Left common carotid artery plus branches (tissue), 1 donor: ENCODE data around the genes SIDT2 and RNF214.

DNA sequence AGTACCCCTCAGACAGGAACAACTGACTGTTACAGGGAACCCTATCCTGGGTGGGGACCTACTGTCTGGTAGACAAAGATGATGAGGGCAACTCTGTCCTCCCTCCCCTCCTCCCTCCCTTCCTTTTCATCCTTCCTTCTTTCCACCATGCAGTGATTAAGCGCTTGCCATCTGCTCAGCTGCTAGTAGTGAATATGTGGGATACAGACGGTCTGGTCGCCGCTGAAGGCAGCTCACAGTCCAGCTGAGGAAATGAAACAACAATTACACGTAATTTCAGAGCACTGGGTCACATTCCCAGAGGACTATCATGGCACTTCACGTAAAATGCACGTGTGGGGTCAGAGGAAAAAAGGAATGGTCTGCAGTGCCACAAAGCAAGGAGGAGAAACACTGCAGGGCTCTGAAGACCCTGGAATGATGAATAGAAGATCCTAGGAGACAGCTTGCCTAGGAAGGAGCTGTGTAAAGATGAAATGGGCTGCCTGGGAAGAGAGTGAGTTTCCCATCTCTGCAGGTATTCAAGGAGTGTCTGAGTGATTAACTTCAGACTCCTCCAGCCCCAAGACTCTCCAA, 597.0 kb downstream of the BUD13 start:
- PRO-cap, result no peak

- PRO-cap, result no peak
Observed at GRCh38 chr11:116193182-116194401, 579.2 kb downstream of the BUD13 start.

DNA sequence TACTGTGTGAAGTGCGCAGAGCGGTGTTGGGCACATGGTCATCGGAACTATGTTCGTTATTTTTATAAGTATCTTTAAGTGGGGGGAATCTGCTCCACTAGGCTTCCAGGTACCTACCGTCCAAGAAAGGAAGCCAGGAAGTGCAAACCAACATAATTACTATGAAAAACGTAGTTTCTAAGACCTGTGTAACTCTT, 572 bp upstream of the BUD13 start:
- PRO-cap, result no peak

GRCh38 chr11:116778798-116779214, 6.0 kb upstream of the BUD13 start:
- PRO-cap, result no peak

GRCh38 chr11:116783510-116783843, 4.3 kb downstream of the ZPR1 start:
- PRO-cap, result no peak

GRCh38 chr11:116948380-116949298, 111.2 kb upstream of the APOA1 start:
- PRO-cap, result no peak

- PRO-cap, result no peak
Observed at GRCh38 chr11:116956816-116957101, 119.3 kb upstream of the APOA1 start.

GRCh38 chr11:116984128-116984656, 114.0 kb downstream of the SIK3 start:
- PRO-cap, result no peak

DNA sequence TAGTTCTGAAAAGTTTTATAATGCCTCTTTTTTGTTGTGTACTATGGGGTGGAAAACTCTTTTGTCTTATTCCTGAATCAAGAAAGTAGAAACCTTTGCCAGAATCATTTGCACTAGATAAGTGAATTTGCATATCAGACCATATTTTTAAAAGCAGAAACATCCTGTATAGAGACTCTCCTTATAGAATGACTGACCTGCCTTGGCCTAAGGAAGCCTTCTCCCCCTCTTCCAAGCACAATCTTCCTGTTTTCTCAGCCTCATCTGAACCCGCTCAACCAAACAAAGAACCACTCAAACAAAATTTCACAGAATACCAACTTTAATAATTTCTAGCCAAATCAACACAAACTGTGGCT, 60.3 kb downstream of the SIK3 start:
- PRO-cap, result no peak

DNA sequence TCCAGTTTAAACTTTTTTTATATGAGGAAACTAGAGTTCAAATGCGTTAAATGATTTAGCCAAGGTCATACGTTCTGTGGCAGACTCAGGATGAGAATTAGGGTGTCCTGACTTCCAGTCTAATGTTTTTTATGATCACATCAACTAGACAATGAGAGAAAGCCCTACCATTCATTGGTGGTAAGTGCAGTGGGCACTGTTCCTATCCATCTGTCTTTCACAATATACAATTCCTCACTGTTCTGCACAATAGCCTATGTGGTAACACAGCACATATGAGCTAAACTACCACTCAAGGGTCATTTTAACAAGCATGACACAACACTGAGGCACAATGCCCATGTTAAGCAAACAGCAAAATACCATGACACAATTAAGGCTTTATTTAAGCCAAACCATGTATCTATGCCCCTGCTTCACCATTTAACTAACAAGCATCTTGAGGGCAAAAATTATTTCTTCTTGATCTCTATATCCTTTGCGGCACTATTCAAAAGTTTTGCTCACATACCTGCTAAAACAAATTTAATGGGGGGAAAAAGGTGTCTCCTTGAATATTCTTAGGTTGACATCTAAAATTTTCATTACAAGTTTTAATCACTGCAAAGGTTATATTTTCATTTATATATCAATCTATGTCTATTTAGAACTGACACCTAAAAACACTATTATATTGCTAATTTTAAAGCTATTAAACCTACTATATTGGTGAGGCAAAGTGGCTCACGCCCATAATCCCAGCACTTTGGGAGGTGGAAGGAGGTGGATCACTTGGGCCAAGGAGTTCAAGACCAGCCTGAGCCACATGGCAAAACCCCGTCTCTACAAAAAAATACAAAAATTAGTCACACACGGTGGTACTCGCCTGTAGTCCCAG, 52.1 kb downstream of the SIK3 start:
- PRO-cap, result no peak

- PRO-cap, result no peak
Observed at GRCh38 chr11:117091986-117092842, 6.0 kb downstream of the SIK3 start.

DNA sequence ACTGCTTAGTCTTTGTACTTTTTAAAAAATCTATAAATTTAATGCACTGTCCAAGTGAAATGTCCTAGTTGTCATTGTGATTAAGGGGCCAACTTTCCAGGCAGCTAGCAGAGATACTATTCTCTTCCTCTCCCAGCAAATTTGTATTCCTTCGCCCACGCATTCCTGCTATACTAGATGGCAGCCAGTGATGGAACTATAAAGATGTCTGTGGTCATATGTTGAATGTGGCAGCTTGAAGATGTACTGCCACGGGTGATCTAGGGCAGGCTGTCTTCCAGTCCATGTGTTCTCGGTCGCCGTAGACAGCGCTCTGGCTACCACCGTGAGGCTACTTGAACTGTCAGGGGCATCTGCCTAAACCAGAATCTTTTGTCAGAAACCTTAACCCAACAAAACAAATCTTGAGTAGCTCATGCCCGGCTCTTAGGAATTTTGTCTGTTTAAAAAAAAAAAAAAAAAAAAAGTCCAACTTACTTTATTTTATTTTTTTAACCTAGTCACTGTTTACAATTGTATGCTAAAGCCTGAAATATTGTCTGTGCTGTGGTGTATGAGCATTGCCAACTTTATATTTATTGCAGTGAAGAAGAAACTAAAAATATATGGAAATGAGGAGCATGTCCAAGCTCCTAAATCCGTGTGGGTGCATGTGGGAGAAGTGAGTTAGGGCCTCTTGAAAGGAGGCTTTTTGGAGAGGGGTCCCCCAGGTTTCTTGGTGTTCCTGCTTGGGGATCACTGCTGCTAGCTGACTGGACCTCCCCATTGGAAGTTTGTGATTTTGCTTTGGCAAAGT, 8.2 kb upstream of the SIDT2 start:
- PRO-cap, result no peak

DNA sequence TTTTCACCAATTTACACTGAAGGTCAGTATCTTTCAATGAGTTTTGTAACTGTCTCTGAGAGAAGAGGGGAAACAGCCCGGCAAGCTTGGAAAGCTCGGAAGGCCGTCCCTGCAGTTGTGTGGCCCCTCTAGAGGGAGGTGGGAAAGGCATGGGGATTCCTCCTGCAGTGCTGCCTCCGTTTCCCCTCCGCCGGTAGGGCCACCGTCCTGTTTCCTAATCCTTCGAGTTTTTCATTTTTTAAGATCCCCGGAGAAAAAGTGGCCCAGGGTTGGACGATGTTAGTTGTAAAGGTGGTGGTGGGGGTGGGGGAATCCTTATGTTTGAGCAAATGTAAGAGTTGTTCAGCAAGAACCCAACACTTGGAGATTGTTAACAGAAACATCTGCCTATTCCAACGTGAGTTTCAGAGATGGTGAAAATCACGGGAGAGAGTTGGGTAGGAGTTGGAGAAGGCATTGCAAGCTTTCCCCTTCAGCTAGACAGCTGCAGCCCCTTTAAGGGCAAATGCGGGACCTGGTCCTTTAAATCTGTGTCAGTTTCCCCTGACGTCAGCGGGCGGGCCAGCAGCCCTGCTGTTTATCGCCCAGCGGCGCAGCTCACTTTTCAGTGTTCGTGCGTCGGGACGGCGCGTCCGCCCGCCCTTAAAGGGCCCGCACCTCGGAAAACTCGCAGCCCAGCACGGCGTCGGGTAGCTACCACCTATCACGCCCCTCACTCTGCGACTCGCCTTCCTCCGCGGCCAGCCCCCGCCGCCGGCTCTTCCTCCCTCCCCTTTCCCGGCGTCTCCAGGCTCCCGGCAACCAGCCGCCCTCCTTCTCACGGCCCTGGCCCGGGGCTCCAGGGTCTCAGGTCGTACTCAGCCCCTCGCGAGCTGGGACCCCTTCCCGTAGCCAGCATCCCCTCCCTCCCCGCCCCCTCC, at the start of gene SIDT2:
Gene SIDT2 (plus strand): TSS at position 607 of the 920 bp plus-strand sequence.
- PRO-cap, result unidirectional peak, plus-strand start at position 607 of the sequence; unidirectional peak, plus-strand start at position 715 of the sequence

DNA sequence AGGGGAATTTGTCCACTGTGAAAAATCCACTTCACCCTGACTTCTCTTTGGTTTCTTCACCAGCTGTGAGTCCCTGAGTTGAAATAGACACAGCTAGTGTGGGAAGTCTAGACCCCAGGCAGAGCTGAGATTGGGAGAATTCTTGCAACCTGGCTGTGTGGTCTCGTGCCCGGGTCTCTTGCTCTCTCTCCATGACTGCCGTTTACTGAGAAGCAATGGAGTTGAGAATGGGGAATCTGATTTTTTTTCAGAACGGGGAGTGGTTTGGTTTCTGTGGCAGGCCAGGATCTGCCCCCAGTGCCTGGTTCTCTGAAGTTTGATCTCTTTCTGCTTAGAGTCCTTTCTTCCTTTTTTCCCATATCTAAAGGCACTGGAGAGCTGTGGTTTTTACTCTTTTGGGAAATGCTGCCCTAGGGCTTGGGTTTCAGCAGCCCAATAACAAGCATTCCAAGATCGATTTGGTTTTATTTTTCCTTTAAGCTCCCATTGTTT, 1.5 kb downstream of the SIDT2 start:
- PRO-cap, result no peak

DNA sequence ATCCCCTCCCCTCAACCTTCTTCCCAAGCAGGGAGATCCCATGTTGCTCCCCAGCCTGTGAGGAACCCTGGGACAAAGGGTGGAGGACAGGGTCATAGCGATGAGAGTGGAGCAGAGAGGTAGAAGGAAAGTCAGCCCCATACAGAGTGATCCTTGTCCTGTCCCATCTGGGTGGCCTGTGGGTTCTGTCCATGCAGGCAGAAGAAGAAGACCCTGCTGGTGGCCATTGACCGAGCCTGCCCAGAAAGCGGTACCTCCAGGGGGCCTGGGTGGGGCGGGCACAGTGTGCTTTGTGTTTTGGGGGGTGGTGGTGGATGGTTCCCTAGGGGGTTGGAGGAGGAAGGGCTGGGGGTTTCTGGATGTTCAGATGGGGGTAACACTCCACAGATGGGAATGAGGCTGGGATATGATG, 7.8 kb downstream of the SIDT2 start:
- PRO-cap, result no peak

DNA sequence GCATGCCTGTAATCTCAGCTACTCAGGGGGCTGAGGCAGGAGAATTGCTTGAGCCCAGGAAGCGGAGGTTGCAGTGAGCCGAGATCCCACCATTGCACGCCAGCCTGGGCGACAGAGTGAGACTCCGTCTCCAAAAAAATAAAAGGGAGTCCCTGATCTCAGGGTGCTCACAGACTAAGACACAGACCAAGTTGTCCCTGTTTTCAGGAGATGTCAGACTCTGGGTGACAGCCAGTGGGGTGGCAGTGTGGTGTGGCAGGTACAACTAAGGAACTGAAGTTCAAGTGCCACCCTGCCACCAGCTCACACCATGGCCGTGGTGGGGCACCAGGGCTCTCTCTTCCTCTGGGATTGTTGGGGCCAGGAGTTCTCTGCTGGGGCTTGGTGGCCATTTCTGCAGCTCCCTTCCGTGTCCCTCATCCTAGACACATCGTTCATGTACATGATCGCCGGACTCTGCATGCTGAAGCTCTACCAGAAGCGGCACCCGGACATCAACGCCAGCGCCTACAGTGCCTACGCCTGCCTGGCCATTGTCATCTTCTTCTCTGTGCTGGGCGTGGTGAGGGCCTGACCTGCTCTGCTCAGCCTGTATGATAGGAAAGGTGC, 7.6 kb upstream of the TAGLN start:
- PRO-cap, result no peak

GRCh38 chr11:117232399-117233465, at the start of gene RNF214:
Gene RNF214 (plus strand): TSS chr11:117232671.
- PRO-cap, result bidirectional peak, plus-strand start at chr11:117232693, minus-strand start at chr11:117232535

GRCh38 chr11:117238504-117239211, 6.2 kb downstream of the RNF214 start:
- PRO-cap, result no peak

DNA sequence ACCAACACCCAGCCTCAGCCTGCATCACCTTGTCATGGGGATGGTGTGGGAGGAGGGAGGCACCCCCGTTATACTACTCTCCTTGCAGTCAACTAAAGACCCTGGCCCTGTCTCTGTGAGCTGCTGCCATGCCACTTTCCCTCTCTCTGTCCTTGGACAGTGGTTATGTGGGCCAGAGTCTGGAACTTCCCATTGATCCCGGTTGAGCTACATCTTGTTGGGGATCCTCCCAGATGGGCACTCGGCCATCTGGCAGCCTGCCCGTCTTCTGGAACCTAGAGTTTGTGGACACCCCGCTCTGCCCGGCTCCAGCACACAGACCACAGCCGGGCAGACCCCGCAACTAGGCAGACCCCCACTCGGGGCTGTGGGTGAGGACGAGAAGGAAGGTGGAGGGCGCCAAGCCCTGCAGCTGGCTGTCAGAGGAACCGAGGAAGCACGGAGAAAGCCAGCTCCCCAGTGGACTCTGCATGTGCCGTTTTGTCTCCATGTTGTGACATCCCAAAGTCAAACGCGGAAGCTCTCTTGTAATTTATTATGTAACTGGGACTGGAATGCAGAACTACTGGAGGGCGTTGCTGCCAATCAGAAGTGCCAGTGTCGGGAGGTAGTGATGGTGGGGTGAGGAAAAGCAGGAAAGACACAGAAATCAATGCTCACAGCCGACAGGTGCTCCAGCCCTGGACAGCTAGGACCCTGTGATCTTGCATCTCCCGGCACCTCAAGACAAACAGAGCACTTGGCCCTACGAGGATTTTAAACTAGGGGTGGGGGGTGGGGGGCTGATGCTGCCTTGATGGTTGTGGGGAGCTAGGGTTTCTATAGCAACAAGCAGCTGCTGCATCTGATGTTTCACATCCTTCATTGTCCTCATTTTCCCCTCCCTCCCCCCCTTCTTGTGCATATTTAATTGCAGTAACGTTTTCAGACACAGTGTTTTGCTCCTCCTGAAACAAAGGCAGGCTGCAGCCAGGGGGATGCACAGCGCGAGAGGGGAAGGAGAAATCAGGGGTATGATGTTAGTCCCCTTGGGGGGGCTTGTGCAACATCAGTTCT, 207.8 kb downstream of the CEP164 start:
- PRO-cap, result no peak

- PRO-cap, result no peak
Observed at GRCh38 chr11:117684562-117685109, 112.4 kb downstream of the DSCAML1 start.